RPMI7951 (cell line): ENCODE results near the genes STIMATE, DCP1A and ERC2.

GRCh38 chr3:52525873-52526858 is 7.5 kb downstream of the NT5DC2 start:
- RAMPAGE, long total RNA, result no peak

- RAMPAGE, long total RNA, result no peak
These were observed 8.9 kb downstream of the GNL3 start for GRCh38 chr3:52694377-52695492.

DNA sequence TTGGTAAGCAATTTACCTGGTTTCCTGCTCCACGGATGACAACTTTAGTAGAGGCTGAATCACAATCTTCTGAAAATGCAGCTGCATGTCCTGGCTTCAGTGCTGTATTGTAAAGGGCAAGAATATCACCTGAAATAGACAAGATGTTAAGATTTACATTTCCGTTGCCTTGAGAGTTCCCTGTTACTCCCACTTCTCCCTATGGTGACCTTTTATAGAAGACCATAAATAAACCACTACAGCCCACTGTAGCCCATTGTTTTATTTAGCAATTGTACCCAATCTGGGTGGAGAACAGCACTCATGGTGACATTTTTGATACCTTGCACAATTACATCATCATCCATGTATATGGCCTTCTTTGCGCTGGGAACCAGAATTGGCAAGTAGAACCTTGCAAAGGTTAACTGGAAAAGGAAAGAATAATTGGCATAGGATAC is 9.7 kb downstream of the GLT8D1 start:
- RAMPAGE, long total RNA, result no peak

GRCh38 chr3:52812211-52813180 is 17.9 kb downstream of the ITIH3 start:
- RAMPAGE, long total RNA, result no peak

DNA sequence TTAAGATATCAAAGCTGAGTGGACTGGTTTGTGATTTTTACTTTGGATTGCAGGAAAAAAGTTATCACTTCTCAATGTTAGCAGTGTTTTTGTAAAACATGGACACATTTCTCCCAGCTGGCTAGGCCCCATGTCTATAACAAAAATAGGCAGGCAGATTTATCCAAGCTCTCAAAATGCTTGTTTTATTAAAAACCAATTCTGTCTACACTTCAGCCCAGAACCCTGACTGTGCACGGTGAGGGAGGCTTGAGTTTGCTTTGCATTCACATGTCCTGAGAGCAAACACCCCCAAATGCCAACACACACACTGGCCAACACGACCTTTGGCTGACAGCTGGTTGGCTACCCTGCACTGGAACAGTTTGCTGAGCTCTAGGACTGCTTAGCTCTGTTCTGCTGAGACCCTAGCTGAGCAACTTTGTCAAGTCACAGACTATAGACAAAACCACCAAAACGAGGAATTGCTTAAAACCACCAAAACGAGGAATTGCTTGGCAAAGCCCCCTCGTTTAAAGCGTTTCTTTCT is 3.7 kb downstream of the STIMATE start:
- RAMPAGE, long total RNA, result no peak

DNA sequence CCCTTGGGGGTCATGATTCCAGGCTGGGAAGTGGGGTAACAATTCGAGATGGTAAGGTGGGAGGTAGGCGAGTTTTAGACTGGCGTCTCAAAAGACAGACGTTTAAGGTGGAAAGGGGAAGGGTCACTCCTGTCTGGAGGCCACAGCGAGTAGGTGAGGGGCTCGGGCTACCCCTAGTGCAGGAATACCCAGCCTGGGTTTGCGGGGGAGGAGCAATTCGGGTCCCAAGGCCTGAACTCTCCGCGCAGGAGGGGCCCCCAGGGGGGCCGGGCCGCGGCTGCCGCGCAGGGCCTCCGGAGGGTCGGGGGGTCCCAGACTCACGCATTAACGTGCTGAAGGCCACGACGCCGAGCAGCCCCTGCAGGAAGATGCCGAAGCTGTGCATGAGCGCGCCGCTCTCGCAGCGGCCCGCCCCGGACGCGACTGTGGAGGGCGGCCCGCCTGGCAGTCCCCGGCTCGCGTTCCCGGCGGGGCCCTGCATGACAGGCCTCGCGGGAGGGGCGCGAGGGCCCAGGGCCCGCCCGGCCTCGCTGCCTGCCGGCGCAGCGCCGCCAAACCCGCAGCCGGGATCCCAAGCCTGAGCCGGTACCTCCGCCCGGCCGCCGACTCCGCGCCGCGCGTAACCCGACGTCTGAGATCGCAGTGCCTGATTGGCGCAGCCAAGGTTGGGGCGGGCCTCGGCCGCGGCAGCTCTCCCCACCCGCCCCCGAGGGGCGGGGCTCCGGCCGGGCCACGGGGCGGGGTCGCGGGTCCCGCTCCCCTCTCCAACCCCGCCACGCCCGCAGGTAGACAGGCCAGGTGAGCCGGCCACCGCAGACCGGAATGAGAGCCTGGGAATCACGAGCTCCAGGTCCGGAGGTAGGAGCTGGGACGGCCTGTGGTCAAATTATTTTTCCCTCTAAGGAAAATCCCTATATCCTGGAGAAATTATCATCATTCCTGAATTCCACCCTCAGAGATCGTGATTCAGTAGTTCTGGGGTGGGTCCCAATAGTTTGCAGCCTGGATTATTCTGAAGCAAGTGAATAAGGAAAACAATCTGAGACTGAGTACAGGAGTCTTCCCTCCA is at the start of gene STIMATE:
TSS of gene STIMATE (minus strand) at position 579 of the 1,069 bp plus-strand sequence.
- RAMPAGE, long total RNA, result no peak

GRCh38 chr3:52983124-52984000 is 62.5 kb downstream of the SFMBT1 start:
- RAMPAGE, long total RNA, result no peak

DNA sequence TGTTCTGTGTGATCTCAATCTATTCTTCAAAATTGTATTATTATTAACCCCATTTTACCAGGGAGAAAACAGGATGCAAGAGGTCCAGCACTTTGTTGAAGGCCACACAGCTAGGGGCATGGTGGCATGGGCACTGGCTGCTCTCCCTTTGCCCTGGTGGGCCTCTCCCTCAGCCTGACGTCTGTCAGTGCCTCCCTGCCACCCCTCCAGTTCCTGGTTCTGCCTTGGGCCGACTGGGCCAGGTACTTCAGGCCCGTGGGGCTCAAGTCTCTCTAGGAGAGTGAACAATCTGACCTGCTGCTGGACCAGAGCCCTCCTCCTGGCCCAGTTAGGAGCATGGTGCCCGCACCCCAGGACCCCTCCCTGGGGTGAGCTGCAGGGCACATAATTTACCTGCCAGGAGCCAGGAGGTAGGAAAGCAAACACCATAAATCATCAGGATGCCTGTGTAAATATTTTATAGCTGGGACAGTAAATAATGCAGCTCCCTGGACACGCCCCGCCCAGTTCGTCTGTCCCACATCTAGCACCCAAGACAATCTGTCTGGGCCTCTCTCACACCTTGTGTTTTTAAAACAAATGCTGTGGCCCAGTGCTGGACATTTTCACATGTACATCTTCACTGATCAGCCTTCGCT is 15.0 kb upstream of the RFT1 start:
- RAMPAGE, long total RNA, result no peak

- RAMPAGE, long total RNA, result no peak
These were observed 8.9 kb upstream of the PRKCD start for GRCh38 chr3:53152235-53152456.

DNA sequence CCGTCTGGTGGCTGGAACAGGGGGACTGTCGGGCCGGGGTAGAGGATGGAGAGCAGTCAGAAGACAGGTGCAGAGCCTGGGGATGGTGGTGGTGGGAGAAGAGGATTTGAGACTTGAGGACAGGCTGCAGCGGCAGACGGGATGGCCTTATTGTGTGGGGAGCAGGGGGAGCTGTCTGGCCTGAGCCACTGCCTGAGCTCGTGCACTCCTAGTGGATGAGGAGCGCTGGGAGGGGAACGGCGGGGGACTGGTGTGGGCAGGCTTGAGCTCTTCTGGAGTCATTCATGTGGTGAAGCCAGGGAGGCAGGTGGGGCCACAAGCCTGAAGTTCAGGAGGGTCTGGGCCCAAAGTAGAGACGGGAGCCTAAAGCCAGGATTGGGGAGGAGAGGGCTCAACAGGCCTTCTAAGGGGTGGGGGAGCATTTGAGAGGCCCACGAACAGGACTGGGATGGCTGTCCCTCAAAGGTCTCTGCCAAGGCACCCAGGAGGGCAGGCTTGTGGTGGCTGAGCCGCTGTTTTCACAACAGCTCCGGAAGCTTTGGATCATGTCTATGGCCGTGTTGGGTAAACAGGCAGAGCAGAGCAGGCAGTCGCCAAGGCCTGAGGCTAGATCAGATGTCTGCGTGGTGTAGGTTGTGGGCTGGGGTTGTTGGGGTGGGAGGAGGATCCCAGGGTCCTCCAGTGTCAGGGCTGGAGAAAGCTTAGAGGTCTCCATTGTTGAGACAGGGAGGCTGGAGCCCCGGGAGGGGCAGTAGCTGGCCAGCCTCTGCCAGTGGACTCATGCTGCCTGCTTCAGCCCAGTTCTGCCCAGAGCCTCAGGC is 8.2 kb downstream of the PRKCD start:
- RAMPAGE, long total RNA, result no peak

- RAMPAGE, long total RNA, result no peak
These were observed 26.7 kb downstream of the DCP1A start for GRCh38 chr3:53320514-53321234.

GRCh38 chr3:53346958-53348219 is at the start of gene DCP1A:
DCP1A (minus strand) TSS chr3:53347543.
- RAMPAGE, long total RNA, result no peak

- RAMPAGE, long total RNA, result no peak
These were observed 1.5 kb upstream of the SELENOK start for GRCh38 chr3:53893108-53893511.

DNA sequence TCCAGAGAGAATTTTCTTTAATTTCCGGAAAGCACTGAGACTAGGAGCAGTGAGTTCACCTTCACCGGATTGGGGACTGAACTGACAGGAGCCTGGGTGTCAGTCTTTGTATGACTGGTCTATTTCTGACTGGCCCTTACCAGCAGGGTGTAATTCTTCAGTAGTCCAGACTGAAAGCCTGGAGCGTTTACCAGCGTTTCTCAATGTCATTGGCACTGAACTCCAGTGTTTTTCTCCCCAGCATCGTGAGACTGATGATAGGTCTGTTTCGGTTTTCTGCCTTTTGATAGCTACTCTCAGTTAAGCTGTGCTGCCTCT is 103.5 kb downstream of the CACNA2D3 start:
- RAMPAGE, long total RNA, result no peak

DNA sequence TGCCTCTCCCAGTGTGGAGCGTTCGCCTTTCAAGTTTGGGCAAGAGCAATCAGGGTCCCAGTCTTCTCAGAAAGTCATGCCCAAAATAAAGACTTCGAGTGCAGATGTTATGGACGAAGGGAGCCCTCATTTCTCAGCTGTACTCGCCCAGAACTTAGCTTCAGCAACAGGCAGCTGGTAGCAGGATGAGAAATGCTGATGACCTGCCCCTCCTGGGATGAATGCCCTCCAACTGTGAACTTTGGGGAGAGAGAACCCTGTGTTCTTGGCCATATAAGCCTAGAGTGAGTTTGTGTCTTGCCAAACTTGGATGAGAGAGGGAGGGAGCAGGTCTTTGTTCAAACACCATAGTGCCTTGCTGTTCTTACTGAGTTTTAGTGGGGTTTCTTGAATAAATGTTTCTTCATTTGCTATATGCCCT is 400.3 kb downstream of the LRTM1 start:
- RAMPAGE, long total RNA, result no peak

DNA sequence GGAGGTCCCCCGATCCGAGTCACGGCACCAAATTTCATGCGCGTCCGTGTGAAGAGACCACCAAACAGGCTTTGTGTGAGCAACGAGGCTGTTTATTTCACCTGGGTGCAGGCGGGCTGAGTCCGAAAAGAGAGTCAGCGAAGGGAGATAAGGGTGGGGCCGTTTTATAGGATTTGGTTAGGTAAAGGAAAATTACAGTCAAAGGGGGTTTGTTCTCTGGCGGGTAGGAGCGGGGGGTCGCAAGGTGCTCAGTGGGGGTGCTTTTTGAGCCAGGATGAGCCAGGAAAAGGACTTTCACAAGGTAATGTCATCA is 288.2 kb downstream of the LRTM1 start:
- RAMPAGE, long total RNA, result no peak

DNA sequence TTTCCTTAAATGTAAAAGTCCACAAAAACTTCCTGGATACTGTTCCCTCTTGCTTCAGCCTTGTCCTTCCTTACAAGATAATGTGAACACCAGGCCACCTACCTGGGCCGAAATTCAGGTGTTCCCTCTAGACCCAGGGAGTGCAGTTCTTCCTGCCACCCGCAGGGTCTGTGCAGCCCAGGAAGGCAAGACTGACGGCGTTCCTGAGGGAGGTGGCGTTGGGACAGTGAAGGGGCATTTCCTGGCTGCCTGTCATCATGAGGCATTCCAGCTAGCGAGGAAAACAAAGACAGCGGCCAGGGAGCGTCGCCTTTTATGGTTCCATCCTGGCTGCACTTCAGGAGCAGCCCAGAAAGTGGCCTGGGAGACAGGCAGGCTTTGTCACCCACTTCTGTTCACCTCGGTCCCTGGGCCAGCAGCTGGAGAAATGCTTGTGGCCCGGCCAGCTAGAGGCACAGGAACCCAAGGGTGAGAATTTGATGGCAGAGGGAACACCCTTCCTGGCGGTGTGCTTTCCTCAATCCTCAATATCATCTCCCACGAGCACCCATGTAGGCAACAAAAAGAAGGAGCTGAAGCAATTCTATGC is 84.9 kb upstream of the WNT5A start:
- RAMPAGE, long total RNA, result no peak

DNA sequence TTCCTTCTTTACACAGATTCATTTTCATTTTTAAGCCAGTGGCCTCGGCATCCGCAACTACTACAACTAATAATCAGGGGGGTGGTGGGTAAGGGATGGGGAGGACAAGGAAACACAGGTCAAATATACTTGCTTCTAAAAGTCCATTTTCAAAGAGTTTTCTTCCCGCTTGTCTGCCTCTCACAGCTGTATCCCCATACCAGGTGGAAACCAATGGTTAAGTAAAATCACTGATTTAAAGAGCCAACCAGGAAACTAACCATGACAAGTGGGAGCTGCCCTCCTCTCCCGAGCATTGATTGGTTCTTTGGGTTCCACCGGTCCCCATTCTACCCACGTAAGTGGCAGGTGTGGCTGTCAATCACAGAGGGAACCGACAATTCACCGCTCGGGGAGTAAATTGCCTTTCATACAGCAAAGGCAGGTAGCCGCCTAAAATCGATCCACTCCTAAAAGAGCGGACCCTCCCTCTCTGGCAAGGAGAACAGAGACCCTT is 1.3 kb downstream of the ERC2 start:
- RAMPAGE, long total RNA, result no peak

GRCh38 chr3:56468044-56468914 is at the start of gene ERC2:
ERC2 (minus strand) TSS chr3:56468467.
- RAMPAGE, long total RNA, result no peak

- RAMPAGE, long total RNA, result no peak
These were observed 52.1 kb upstream of the TASOR start for GRCh38 chr3:56735251-56735519.